Karpas-422 (cell line): ENCODE data around the genes CEP164 and FXYD2.

GRCh38 chr11:116894076-116894859, 56.8 kb upstream of the APOA1 start:
- PRO-cap = no peak
- RAMPAGE, long total RNA = no peak

GRCh38 chr11:117183885-117184453, 5.4 kb downstream of the SIDT2 start:
- PRO-cap = no peak
- RAMPAGE, long total RNA = no peak

GRCh38 chr11:117202676-117203732, 3.8 kb downstream of the TAGLN start:
- PRO-cap = no peak
- RAMPAGE, long total RNA = no peak

DNA sequence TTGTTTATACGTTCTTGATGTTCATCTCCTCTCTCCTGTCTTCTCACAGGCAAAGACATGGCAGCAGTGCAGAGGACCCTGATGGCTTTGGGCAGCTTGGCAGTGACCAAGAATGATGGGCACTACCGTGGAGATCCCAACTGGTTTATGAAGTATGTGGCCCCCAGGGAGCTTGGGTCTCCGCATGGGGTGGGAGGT, 4.5 kb downstream of the TAGLN start:
- PRO-cap = no peak
- RAMPAGE, long total RNA = no peak

DNA sequence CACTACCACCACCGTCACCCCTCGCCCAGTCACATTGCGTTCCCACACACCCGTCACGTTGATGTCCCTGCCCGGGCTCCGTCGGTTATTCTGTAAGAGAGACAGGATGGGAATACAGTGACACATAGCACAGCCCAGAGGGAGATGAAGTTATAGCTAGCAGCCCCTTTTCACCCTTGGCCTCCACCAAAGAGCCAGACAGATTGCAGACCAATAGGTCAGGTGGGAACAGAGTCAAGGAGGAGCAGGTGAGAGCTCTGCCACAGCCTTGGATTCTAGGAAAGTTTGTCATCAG, 3.7 kb downstream of the PCSK7 start:
- PRO-cap = no peak
- RAMPAGE, long total RNA = no peak

DNA sequence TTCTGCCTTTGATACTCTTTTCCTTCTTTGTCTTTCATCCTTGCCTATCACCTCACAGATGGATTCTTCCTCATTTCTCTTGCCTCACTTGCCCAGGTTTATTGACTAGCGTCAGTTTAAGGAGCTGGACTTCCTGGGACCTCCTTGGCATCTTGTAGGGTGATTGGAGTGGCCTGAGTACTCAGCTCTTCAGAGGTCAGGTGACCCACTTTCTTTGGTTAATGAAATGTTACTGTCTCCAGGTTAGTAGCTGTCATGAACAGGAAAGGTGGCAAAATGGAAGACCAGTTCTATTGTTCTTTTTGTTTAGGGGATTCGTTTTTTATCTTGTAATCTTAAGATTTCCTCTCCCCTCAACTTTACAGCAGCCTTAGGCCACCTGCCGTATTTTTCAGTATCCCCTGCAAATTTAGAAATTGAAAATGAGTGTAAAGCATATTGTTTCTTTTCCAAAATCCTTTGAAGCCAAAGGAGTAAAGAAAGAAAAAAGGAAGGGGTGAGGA, 29.4 kb downstream of the BACE1 start:
- PRO-cap = no peak
- RAMPAGE, long total RNA = no peak

DNA sequence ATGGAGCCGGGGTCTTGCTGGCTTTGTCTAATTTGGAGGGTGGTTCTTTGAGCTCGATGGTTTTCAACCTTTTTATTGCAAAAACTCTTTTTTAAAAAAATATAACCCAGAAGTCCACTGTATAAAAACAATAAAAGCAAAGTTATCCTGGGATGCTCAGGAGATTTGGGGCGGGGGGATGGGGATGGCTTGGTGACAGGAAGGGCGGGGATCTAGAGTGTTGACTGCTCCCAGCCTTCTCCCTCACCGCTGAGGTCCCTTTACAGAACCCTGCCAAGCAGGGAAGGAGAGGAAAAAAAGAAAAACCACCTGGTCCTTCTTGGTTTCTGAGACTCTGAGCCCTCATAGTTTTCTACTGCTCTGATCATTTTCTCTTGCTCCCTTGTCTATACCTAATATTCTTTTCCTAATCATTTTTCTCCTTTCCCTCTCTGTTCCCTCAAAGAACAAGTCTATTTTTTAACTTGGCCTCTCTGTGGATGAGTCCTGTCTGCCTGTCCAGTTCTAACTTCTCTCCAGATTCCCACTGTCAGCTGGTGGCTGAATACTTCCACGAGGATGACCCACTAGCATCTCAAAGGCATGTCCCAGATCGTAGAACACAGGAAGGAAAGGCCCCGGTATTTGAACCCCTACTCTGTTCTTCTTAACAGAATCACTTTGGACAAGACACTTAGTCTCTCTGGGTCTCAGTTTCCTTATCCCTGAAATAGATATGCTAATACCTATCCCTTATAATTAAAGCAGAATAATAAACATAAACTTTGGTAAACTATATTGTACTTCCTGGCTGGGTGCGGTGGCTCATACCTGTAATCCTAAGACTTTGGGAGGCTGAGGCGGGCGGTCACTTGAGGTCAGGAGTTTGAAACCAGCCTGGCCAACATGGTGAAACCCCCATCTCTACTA, 7.9 kb downstream of the BACE1 start:
- PRO-cap = no peak
- RAMPAGE, long total RNA = no peak

DNA sequence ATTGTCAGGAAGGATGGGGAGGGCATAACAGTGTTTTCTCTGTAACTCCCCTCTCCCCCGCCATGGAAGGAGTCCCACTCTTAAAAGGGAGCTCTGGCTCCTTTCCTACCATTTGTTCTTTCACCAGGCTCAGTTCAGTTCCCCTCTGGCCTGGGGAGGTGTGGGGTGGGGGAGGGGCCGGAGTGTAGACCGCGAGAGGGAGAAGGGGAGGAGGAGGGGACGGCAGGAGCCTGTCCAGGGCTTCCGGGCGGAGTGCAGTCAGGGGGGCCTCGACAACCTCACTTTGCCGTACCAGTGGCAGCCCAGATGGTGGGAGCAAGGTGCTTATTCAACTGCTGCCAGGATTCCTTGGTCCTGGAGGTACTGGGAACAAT, 1.3 kb downstream of the BACE1 start:
- PRO-cap = no peak
- RAMPAGE, long total RNA = no peak

DNA sequence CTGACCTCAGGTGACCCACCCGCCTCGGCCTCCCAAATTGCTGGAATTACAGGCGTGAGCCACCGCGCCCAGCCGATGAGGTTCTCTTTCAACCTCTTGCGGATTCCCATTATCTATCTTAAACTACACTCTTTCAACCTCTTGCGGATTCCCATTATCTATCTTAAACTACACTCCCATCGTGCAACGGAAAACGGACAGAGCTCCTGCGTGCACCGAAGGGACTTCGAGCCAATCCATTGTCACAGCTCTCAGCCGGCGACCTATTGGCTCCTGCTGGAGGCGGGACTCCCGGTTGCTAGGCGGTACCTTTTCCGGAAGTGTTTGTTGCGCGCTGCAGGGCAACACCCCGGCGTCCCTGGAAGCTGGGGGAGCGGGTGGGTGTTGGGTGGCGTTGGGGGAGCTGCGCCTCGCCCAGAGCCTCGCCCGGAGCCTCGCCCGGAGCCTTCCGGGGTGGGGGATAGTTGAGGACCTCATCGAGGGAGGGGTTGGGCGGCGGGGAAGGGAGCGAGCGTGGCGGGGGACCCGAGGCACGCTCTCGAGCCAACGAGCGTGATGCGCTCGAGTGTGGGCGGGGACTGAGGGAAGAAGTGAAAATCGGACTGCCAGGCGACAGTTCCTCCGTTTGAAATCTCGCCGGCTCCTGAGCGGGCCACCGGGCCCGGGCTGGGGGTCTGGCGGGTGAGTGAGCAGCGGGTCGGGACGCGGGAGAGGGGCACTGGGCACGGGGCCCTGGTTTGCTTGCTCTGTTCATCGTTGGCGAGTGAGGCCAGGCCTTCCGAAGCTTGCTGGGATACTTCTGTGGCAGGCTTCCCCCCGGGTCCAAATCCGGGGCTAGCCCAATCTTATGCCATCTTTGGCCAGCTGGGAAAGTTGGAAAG, at the start of gene CEP164:
CEP164 (plus strand) TSS at position 327 of the 881 bp plus-strand sequence.
- PRO-cap = bidirectional peak, plus-strand start at position 624 of the sequence, minus-strand start at position 557 of the sequence
- RAMPAGE, long total RNA = no peak

- PRO-cap = no peak
- RAMPAGE, long total RNA = no peak
Measured at GRCh38 chr11:117684562-117685109, 112.4 kb downstream of the DSCAML1 start.

- PRO-cap = no peak
- RAMPAGE, long total RNA = no peak
Measured at GRCh38 chr11:117817930-117818655, 6.5 kb downstream of the FXYD2 start.

- PRO-cap = no peak
- RAMPAGE, long total RNA = no peak
Measured at GRCh38 chr11:117823904-117825046, at the start of gene FXYD2. Gene FXYD2 (minus strand): TSS chr11:117824744.

DNA sequence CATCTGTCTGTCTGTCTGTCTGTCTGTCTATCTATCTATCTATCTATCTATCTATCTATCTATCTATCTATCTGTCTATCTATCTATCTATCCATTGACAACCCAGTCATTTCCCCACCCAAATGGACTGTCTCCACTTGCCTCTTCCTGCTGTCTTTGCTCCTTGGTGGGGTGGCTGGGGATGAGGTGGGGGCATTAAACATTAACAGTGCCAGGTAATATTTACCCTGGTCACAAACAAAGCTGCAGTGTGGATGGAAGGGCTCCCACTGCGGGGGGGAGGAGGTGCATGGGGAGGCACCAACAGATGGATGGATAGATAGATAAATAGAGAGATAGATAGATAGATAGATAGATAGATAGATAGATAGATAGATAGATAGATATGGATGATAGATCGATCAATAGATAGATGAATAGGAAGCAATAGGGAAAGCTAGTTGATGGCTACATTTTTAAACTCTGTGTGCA, 2.2 kb upstream of the FXYD2 start:
- PRO-cap = no peak
- RAMPAGE, long total RNA = no peak

GRCh38 chr11:117946814-117947233, 17.6 kb upstream of the TMPRSS13 start:
- PRO-cap = no peak
- RAMPAGE, long total RNA = no peak

DNA sequence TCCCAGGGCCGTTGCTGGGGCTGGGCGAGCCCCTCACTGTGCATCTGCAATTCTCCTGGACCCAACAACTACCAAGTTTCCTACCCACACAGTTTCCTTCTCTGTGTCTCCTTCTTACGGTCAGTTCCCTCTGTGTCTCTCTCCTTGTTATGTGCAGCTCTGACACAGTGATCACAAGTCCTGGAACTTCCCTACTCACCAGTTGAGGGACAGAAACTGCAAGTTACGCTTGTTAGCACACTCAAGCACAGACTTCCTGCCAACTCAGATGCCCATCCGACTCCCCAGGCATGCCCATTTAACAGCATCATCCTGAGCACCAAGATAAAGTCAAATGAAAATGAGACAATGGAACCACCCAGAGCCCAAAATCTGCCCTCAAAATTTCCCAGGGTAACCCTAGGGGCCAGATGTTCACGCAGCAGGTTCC, 6.4 kb upstream of the IL10RA start:
- PRO-cap = no peak
- RAMPAGE, long total RNA = no peak

- PRO-cap = no peak
- RAMPAGE, long total RNA = no peak
Measured at GRCh38 chr11:117980613-117981022, 5.6 kb upstream of the IL10RA start.

GRCh38 chr11:118003461-118004137, 17.4 kb downstream of the IL10RA start:
- PRO-cap = no peak
- RAMPAGE, long total RNA = no peak

- PRO-cap = no peak
- RAMPAGE, long total RNA = no peak
Measured at GRCh38 chr11:118007534-118008051, 21.4 kb downstream of the IL10RA start.

DNA sequence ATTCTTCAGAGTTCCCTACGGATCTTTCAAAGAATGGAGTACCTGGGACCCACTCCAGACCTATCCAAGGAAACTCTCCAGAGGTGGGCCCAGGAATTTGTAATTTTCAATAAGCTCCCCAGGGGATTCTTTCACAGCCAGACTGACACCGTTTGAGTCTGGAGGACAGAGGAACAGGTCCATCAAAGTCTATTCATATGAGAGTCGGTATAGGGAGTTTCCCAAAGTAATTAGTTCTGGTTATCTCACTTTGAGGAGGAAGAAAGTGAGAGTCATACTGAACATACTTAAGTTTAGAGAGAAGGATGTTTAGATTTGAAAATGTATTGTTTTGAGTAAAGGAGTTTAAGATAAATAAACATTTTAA, 30.3 kb upstream of the TMPRSS4 start:
- PRO-cap = no peak
- RAMPAGE, long total RNA = no peak

DNA sequence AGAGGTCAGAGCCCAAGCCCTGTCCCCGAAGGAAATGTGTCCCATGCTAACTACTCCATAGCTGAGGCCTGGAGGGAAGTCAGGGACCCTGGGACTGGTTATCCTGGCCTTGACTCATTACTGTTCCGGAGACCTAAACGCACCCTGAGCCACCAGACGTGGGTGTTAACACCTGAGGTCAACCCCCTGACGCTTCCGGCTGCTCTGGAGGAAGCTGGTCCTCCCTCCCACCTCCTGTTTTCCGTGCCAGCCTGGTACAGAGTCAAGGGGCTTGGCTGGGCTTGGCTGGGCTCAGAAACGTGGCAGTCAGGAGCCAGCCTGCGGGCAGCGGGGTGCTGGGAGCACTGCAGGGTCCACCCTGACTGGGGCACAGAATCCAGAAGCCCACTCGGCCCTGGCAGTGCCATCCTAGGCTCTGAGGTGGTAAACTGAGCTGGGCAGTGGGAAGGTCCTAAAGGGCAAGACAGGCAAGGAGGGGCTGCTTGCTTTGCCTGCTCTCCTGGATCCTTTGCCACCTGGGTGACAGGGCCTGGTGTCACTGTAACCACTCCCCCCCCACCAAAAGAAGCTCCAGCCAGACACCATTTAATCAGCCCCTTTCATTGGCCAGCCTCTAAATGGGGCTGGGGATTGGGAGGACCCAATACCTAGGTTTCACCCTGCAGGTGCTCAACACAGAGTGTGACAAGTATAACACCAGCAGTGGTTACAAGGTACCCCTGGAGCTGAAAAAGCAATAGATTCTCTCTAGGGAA, 2.8 kb downstream of the TMPRSS4 start:
- PRO-cap = no peak
- RAMPAGE, long total RNA = no peak